ENCODE measurements around a stretch of chr1.

- PRO-cap, result no peak
- RAMPAGE, long total RNA, result no peak
These were observed 24.9 kb upstream of the DISC1 start for GRCh38 chr1:231601704-231602131.

DNA sequence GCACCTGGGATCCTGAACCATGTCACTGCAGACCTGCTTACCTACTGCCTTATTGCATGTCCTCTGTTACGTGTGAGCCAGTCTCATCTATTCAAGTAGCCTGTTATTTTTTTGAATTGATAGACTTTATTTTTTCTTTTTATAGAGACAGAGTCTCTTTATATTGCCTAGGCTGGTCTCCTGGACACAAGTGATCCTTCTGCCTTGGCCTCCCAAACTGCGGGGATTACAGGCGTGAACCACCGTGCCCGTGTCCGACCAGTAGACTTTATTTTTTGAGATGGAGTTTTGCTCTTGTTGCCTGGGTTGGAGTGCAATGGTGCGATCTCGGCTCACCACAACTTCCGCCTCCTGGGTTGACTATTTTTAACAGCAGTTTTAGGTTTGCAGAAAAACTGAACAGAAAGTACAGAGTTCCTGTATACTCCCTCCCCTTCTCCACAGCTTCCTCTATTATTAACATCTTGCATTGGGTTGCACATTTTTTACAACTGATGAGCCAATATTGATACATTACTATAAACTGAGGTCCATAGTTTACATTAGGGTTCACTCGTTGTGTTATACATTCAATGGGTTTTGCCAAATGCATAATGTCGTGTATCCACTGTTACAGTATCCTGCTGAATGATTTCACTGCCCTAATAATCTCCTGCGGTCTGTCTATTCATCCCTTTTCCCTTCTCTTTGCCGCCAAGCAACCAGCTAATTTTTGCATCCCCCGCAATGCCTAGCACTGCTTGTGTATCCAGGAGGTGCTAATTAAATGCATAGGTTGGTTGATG is 13.9 kb upstream of the DISC1 start:
- PRO-cap, result unidirectional peak, minus-strand start at position 270 of the sequence
- RAMPAGE, long total RNA, result no peak

DNA sequence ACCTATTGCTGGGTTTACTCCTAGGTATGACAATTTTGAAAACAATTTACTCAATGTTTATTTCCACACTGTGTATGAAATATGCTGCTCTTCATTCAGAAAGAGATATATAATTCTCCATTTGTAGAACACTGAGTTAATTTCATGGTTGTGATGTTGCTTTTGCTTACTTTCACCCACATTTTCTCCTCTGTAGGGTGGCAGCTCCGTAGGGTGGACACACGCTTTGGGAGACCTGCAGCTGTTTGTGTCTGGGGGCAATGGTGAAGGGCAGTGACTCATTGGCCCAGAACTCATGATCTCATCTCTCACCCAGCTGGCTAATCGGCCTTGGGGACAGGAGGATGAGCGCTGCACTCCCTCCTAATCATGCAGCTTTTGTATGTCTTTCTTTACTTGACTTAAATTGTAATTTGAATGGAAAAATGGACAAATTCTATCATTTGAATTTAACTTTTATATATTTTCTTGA is 9.5 kb downstream of the DISC1 start:
- PRO-cap, result no peak
- RAMPAGE, long total RNA, result no peak

- PRO-cap, result no peak
- RAMPAGE, long total RNA, result no peak
These were observed 216.6 kb downstream of the DISC1 start for GRCh38 chr1:231843082-231843597.

GRCh38 chr1:231929170-231929683 is 302.6 kb downstream of the DISC1 start:
- PRO-cap, result no peak
- RAMPAGE, long total RNA, result no peak

DNA sequence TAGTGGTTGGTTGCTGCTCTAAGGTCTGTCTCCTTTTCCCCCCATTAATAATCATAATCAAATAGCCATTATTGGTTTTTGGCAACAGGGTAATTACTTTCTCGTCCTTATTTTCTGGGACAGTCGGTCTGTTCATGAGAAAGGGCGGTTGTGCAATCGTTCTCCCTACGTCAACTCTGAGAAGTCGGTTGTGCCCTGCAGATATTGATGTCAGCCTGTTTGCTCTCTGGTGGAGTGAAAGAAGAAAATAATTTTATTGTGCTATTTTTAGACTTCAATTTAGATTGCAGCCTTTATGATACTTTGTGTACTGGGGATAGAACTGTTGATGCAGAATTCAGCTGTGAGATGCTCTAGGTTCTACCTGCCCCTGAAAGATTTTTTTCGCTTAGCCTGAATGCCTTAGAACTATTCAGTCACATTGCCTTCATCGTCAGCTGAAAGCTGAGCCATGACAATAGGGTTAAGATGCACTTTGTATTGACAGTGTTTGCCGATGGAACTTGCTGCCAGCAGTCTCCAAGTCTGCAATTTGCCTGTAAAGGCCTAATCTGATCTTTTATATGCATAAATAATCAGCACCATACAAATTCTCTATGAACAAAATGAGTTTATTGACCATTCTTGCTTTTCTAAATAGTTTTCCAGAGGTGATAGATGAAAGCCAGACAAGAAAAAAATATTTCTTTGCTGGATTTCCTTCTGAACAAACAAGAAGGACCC is 360.5 kb downstream of the DISC1 start:
- PRO-cap, result no peak
- RAMPAGE, long total RNA, result no peak

DNA sequence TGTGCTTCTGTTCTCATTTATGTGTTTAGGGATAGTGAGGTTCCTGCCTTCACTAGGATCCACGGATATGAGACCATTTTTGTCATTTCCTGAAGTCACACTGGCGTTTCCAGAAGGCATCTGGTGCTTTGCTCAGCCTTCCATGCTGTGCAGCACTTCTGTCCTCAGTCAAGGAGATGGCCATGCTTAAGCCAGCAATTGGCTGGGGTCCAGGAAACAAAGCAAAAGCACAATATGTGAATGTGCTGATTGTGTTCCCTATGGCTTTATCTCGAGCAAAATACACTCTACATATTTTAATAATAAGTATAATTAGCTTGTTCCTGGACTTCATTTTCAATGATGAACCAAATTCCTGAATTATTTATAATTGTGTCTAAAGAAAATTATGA is 412.2 kb downstream of the DISC1 start:
- PRO-cap, result no peak
- RAMPAGE, long total RNA, result no peak

- PRO-cap, result no peak
- RAMPAGE, long total RNA, result no peak
These were observed 253.5 kb downstream of the SIPA1L2 start for GRCh38 chr1:232376491-232376834.

DNA sequence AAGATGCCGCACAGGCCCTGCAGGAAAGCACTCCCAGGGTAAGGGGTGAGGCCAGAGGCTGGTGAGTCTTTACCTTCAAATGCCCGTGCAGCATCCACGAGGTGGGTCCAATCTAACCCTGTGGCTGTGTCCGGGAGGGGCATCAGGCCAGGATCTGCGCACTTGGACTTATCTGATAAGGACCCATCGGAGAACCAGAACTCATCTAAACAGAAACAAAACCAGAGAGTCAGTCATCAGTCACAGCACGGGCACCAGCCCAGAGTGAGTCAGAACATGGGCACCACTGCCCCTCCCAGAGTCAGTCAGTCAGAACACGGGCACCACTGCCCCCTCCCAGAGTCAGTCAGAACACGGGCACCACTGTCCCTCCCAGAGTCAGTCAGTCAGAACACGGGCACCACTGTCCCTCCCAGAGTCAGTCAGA is 214.5 kb downstream of the SIPA1L2 start:
- PRO-cap, result no peak
- RAMPAGE, long total RNA, result no peak

DNA sequence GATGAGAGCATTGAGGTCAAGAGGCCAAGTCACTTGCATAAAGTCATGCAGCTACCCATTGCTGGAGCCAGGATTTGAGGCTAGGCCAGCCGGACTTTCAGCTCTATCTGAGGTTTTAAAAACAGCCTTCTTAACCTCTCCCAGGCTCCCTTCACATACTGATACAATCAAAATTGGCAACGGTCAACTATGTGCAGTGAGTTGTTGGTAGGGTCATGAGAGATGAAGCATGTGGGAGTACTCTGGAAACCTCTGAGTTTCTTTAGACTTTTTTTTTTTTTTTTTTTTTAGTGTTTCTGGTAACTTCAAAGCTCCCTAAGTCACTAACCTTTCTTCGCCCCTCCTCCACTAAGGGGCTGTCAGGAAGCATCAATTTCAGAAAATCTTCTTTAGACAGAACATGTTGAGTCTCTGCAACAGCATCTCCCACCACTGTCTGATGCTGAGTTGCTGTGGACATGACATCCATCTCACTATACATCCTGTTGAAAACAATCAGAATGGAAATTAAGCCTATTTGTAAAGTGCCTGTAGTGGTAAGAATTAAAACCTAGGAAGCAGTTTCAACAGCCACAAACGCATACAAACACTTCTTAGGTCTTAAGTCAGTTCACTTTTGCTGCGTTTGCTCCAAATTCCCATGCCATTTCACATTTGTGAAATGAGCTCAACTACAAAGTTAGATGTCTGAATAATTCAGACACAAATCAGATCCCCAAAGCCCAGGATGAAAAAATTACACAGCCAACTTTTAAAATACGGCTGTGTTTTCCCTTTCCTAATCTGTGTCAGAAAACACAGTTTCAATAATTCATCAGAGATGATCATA is 201.6 kb downstream of the SIPA1L2 start:
- PRO-cap, result no peak
- RAMPAGE, long total RNA, result no peak

GRCh38 chr1:232473259-232473550 is 156.7 kb downstream of the SIPA1L2 start:
- PRO-cap, result no peak
- RAMPAGE, long total RNA, result no peak

DNA sequence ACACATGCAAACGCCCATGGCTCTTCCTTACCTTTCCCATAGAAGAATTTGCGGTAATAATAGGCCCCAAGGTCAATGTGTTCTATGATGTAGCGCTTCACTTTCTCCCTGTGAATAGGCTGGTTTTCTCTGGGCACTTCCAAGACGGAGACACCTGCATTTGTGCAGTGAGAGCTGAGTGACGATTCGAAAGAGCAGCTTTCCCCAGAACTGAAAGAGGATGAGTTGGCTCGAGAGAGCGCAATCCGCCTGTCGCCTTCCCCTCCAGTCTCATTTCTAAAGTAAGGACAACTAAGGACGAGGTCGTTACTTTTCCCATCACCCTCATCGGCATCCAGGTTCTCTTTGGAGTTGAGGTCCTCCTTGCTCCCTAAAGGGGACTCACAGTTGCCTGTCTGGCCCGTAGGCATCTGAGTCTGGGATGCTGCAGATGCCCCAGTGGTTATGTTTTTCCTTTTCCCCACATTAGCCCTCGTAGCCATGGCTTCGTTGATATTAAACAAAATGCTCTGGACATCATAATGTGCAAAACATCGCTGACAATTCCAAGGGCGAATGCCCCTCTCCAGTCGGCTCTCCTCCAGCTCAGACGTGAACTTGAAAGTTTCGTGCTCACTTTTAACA is 116.0 kb downstream of the SIPA1L2 start:
- PRO-cap, result no peak
- RAMPAGE, long total RNA, result no peak

GRCh38 chr1:232559918-232560508 is 69.9 kb downstream of the SIPA1L2 start:
- PRO-cap, result no peak
- RAMPAGE, long total RNA, result no peak

GRCh38 chr1:232633930-232634669 is 4.2 kb upstream of the SIPA1L2 start:
- PRO-cap, result no peak
- RAMPAGE, long total RNA, result no peak

DNA sequence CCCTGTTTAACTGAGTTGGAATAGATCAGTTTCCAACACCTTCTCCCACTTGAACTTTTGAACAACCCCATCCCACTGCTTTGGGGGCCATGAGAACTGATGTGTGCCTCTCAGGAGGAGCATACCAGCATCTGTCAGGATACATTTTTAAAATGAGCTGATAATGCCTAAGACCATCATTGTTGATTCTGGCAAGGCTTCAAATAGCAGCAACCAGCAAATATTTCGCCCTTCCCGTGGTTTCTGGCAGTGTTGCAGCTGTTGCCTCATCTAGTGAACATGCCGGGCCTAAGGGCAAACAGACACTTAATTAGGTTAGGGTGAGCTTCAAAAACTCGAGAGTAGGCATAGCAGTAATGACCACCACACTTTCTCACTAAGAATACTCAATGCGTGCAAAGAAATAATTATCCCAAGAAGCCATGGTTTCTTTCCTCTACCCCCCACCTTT is 63.7 kb downstream of the MAP10 start:
- PRO-cap, result no peak
- RAMPAGE, long total RNA, result no peak

DNA sequence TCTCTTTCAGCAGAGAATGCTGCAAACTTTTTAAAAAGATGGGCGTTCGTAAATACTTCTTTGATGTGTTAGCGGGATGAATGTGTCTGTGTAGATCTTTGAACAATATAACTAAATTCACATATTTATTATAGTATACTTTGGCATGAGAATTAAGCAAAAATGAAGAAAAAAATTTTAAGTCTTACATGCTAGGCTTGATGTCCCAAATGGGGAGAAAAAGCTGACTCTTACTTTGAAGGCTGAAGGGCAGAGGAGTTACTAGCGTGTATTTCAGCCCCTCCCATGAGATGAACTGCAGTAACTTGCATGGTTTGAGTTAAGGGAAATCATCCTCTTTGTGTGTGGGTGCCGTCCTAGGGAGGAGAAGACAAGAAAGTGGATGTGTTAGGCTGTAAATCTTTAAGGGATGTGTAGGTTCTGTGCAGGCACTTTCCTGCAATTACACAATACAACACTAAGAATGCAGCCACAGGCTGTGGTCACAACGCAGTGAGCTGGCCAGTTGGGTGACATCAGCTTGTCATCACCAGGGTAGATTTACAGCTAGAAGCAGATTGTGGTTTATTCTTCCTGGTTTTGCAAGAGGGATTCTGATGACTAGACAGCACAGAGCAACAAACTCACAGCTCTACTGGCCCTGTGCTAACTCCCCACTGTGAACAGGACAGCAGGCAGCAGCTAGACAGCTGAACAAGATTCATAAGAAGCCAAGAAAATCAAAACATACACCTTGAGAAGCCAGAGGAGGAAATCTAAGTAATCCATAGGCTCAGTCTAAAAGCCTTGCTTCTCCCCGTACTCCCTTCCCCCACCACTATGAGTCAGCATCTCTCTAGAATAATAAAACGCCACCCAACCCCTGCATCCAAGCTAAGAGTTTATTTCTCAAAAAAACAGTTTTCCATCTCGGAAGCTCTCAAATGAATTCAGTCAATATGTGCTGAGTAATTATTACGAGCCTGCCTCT is 162.5 kb downstream of the NTPCR start:
- PRO-cap, result no peak
- RAMPAGE, long total RNA, result no peak

- PRO-cap, result no peak
- RAMPAGE, long total RNA, result no peak
These were observed 32.1 kb downstream of the MAP3K21 start for GRCh38 chr1:233359529-233360054.

GRCh38 chr1:233490524-233491007 is 123.3 kb upstream of the KCNK1 start:
- PRO-cap, result no peak
- RAMPAGE, long total RNA, result no peak

DNA sequence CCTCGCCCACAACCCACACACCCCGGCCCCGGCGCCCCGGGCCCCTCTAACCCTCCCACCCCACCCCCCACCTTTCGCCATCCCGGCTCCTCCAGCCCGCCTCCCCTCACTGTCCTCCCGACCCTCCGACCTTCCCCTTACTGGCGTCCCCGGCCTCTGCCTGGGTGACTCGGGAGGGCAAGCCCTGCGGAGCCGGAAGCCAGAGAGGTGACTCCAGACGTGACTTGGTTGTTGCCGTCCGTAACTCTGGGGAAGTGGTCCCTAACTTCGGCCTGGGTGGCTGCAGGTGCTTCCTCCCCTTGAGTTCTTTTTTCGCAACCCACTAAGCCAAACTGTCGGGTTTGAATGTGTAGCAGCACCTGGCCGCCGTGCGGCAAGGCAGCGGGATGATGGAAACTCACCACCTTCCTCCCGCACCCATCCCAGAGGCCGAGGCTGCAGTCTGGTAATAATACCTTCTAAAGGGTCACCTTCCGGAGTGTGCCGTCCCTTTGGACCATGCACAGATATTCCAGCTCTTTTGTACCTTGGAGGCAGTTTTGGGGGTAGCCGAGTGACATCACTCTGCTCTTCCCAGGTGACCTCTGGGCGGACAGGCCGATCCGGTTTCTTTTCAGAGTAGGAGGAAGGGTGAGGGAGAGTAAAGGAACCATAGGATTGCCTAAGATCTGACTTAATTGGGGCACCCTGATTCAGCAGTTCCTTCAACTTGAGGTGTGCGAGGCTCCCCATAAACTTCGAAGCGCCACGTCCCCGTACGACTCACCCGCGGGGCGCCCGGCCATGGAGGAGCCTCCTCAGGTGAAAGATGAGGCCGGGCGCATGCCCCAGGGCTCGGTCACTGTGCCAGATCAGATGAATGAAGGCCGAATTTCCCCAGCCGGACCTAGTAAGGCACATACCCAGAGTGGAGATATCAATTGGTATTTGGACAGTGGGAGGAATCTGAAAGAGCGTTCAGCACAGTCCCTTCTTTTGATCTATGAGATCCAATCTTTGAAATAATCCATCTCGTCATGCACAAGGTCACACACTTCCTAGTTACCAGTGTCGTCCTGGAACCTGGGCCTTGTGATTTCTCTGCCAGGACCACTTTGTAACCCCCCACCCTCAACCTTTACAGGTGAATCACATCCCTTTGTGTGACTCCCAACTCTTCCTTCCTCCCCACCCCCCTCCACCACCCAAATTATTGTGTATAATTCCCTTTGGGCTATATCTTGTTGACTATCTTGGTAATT is 1.1 kb downstream of the KCNK1 start:
- PRO-cap, result no peak
- RAMPAGE, long total RNA, result no peak

- PRO-cap, result no peak
- RAMPAGE, long total RNA, result no peak
These were observed 55.0 kb downstream of the KCNK1 start for GRCh38 chr1:233668776-233669382.

All from OCI-LY7 (cell line).